ENCODE data around the gene FEZF2.

DNA sequence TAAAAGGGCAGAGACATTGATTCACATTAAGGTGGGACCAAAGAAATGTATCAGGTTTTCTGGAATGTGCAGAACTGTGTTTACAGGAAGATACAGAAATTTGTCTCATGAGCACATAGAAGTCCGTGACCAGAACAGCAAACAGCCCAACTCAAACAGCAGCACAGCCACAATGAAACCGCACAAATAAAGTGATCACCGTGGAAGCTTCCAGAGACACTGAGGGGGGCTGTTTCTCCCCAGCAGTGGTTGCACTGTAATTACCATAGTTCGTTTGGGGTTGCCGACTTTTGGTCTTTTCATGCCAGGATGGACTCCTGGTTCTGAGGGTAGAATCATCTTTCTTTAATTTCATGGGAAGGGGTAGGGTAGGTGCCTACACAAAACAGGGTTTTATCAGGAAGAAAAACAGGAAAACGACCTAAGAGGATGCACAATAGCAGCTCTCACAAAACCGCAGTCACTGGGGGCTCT is 931.7 kb downstream of the FHIT start:
- PRO-cap, 2 experiments, result no peak in any of the 2 experiments

DNA sequence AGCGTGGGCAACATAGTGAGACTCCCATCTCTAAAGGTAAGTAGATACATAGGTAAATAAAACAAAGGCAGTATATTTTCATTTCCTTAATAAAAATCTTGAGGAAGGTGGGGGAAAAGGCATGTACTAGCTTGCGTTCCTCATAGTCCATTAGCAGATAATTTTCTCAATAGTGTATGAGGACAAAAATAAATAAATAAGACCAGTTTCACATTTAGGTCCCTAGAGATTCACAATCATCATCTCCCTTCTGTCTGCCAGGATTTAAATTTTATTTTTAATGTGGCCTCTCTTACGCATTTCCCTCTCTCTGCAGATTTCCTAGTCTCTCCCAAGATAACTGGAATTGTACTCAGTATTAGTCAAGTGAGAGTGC is 839.1 kb downstream of the FHIT start:
- PRO-cap, 2 experiments, result no peak in any of the 2 experiments

- PRO-cap, 2 experiments, result peak in 2 of 2 experiments; most common minus-strand start chr3:61358545 (in 2)
Measured at GRCh38 chr3:61358350-61358649, 107.0 kb upstream of the FHIT start.

DNA sequence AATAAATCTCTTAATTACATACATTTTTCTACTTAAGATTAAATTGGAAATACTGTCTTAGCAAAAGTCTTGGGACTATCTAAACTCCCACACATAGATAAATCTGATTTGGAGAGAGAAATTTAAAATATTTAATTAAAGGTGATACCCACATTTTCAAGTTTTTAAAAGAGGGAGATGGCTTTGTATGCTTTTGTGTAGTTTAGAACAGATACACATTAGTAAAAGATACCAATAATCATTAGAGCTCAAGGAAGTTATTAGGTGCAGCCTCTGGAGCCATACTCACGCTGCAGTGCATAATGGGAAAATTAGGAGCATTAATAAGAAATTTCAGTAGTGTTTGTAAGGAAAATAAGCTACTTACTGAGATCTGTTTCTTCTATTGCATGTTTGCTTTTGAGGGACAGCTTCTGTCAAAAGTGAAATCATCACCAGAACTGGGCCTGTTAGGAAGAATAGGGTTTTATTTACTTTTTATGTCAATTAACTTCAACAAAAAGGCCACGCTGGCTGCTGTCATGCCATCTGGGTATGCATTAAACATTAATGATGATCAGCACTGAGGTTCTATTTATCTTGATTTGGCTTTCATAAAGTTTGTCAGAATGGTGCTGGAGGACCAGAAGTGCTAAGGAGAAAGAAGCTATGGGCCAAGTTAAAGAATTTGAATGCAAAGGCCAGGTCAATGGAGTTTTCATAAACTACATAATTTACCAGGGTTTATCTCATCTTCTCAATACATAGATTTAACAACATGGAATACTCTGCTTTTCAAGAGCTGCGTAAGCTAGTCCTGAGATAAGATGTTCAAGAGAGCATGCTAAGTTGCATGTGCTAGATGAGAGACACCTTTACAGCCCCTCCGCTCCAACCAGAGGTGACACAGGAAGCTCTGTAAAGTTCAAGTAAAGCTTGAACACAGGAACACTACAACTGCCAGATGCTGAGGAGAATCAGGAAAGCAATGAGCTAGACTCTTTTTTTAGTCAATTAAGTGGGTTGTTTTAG is 24.2 kb upstream of the C3orf14 start:
- PRO-cap, 2 experiments, result no peak in any of the 2 experiments

DNA sequence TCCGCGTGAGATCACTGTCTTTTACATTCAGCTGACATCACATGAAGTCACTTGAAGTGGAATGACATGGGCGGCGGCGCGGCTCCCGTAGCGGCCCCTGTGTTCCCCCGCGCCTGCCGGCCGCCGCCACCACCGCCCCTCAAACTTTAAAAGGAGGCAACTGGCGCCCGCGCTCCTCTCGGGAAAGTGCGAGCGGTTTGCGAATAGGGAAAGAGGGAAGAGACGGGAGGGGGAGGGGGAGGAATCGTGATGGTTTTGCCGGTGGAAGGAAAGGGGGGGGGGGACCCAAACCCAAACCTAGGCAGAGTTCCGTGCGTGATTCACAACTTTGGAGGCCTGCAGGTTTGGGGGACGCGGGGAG is at the start of gene FEZF2:
Gene FEZF2, minus strand, starts transcription at position 188 of the 361 bp plus-strand sequence.
- PRO-cap, 2 experiments, result no peak in any of the 2 experiments

DNA sequence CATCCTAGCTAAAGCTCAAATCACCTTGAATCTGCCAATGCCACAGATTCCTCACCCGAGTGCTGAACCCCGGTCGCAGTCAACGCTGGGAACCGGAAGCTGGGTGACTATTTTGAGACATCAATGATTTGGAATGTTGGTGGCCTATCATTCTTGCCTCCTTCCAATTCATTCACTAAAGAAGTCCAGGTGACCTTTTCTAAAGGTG is 74.8 kb upstream of the SYNPR start:
- PRO-cap, 2 experiments, result no peak in any of the 2 experiments

GRCh38 chr3:63959806-63960318 is 63.4 kb downstream of the PSMD6 start:
- PRO-cap, 2 experiments, result no peak in any of the 2 experiments

DNA sequence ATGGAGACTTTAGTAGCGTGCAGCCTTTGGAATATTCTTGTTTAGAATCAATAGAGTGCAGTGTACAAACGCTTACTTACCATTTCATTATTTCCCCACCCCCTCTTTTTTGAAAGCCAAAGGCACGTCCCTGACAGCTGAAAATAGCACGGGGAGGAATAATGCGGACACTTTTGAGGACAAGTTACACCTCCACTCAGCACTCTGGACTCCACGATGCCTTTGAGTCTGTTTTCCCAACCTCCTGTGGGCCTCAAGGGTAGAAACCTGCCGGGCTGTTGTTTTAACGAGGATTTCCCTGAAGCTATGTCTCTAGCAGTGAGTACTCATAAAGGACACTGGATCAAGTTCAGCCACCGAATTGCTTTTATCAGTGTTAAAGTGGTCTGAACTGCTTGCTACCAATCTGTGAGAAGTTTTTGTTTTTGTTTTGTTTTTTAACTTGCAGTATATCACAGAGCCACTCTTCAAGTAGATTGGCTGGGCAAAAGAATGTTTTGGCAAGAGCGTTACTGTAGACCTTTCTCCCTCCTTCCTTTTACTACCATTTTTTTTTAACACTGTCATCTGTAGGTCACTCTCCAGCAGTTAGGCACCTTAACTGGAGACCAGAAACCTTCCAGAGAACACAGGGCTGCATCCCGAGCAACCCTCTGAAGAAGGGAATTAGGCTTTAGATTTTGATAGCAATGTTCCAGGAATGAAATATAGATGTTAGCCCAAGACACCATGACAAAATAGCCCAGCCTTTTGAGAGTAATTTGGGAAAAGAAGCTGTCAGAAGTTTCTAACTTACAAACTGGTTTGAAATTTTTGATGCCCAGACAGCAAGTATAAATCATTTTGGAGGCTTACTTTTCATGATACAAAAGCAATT is 23.7 kb downstream of the PSMD6 start:
- PRO-cap, 2 experiments, result no peak in any of the 2 experiments

DNA sequence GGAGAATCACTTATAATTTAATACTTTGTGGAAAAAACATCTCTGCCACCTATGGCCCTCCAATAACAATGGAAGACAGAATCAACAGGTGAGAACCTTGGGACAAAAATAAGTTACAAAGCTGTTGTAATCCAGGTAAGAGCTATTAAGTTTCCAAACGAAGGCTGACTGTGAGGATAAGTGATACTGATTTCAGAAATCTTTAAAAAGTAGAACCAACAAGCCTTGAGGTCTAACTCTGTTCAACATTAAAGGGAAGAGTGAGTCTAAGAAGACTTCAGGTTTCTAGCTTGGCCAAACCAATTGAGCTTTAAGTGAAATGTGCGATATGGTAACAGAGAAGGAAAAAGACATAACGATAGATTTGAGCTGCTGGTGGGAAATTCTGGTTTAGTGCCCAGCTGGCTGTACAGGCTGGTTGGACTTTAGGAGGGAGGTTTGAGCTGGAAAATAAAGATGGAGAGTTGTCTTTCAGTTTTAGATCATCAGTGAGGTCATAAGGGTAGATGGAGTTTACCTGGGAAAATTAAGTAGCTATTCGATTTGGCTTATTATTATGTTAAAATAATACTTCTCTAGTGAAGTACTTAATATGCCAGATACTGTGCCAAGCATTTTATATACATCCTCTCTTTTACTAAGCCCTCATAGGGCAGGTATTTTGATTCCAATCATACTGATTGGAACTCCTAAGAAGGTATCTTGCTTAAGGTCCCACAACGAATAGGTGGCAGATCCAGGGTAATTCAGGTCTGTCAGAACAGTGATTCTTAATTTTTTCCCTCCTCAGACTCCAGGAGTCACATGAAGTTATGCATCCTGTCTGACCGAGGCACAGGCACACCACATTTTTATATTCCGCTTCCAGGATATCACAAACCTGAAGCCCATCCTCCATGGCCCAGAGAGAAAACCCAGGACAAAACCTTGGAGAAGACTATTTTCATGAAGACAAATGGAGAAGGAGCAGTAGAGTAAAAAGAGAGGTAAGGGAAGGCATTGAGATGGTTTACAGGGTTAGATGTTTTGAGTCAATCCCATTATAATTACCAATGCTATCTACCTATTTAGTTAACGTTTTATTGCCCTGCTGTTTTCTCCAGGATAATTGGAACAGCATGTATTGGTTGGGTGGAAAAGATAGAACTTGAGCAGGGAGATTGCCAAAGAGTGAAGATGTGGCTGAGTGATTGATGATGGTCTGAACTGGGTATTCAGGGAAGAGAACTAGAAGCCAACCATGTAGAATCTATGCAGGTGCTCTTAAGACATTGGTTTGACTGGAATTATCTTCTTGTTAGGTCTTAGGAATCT is 17.8 kb downstream of the PSMD6 start:
- PRO-cap, 2 experiments, result no peak in any of the 2 experiments

- PRO-cap, 2 experiments, result no peak in any of the 2 experiments
Measured at GRCh38 chr3:64015363-64015684, 8.0 kb downstream of the PSMD6 start.

- PRO-cap, 2 experiments, result no peak in any of the 2 experiments
Measured at GRCh38 chr3:64047746-64048373, 24.6 kb upstream of the PSMD6 start.

- PRO-cap, 2 experiments, result no peak in any of the 2 experiments
Measured at GRCh38 chr3:64187105-64187540, 38.1 kb downstream of the PRICKLE2 start.

DNA sequence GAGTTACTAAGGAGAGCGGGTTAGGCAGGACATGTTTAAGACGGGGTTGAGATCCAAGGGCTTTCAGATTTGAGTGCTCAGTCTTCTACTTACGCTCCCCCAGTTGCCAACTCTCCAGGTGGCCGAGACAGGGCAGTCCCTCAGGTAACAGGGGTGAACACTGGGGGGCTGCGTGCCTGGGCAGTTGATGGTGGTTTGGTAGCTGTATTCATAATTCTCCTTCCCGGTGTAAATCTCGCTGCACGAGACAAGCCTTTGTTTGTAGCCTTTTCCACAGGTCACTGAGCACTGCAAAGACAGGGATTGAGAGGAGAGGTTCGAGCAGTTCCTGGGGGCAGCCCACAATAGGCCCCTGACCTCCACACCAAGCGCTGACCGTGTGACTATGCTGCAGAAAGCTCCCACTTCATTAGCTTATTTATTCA is 141.1 kb downstream of the ADAMTS9 start:
- PRO-cap, 2 experiments, result no peak in any of the 2 experiments

GRCh38 chr3:64561199-64562040 is 126.4 kb downstream of the ADAMTS9 start:
- PRO-cap, 2 experiments, result no peak in any of the 2 experiments

- PRO-cap, 2 experiments, result no peak in any of the 2 experiments
Measured at GRCh38 chr3:64563530-64564560, 124.0 kb downstream of the ADAMTS9 start.

- PRO-cap, 2 experiments, result peak in 2 of 2 experiments; most common plus-strand start chr3:64686029 (in 1); most common minus-strand start chr3:64685841 (in 1)
Measured at GRCh38 chr3:64685618-64686417, 2.0 kb downstream of the ADAMTS9 start.

- PRO-cap, 2 experiments, result no peak in any of the 2 experiments
Measured at GRCh38 chr3:64880458-64881250, 192.9 kb upstream of the ADAMTS9 start.

- PRO-cap, 2 experiments, result no peak in any of the 2 experiments
Measured at GRCh38 chr3:64925780-64926534, 238.2 kb upstream of the ADAMTS9 start.

DNA sequence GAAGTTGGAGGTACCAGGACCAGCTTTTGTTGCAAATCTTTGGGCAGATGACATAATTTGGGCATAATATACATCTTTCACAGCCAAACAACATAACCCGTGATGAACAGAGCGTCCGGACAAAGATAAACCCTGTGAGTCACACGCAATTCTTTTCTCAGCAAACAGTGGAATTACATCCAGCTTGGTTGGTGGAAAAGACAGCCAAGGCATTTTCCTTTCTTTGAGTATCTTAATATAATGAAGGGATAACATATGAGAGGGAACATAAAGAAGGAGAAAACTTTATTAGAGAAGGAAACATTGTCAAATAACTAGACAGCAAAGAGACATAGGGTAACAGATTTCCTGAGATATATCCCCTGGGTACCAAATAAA is 419.5 kb upstream of the ADAMTS9 start:
- PRO-cap, 2 experiments, result no peak in any of the 2 experiments

DNA sequence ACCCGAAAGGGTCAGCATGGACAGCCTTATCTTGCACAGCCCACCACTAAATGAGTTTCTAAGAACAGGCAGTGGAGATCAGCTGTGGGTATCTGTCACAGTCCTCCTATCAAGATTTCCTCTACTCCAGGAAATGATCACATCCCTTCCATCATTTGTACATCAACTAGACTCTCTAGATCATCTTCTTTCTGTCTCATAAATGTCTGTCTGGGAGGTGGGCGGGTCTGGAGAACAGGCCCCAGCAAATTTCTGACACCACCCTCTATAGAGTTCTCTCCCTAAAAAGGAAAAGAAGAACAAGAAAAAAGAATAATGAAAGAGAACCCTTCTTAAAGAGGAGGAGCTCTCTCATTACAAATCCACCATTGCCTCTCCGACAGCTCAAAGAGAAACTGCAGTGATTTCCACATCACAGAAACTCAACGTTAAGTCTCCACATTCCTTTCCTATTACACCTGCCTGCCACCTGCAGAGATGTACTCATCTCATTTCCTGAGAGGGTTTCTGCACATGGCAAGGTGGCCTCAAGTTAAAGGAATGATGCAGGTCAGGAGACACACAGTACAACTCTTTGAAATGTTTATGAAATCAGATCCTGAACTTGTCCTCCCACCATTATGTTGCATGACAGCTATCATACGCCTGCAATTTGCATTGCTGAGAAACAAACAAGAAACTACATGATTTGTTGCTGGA is 458.2 kb upstream of the ADAMTS9 start:
- PRO-cap, 2 experiments, result no peak in any of the 2 experiments

All from Colon Carcinoma Metastatic in the Lung (tissue), 2 donors.